Measurements from ENCODE around the genes HLA-DMA, HLA-DOA, COL11A2, HSD17B8 and RING1.

- PRO-cap: bidirectional peak, plus-strand start at chr6:32894314, minus-strand start at chr6:32894107; bidirectional peak, plus-strand start at chr6:32894462, minus-strand start at chr6:32894378; bidirectional peak, plus-strand start at chr6:32894788, minus-strand start at chr6:32894683
- RAMPAGE, long total RNA, 2 experiments: start-site peak on the plus strand in 2 of 2 experiments, at chr6:32894750-32894761 at its widest, 86 to 93 reads per replicate
Measured at GRCh38 chr6:32894026-32895088, 40.4 kb downstream of the PSMB9 start.

- PRO-cap: bidirectional peak, plus-strand start at chr6:32953265, minus-strand start at chr6:32953096
- RAMPAGE, long total RNA, 2 experiments: start-site peak on the minus strand in 2 of 2 experiments, at chr6:32953051-32953109 at its widest, 99 to 145 reads per replicate
Measured at GRCh38 chr6:32952463-32953499, at the start of gene HLA-DMA. Gene HLA-DMA (minus strand): TSS chr6:32953097.

DNA sequence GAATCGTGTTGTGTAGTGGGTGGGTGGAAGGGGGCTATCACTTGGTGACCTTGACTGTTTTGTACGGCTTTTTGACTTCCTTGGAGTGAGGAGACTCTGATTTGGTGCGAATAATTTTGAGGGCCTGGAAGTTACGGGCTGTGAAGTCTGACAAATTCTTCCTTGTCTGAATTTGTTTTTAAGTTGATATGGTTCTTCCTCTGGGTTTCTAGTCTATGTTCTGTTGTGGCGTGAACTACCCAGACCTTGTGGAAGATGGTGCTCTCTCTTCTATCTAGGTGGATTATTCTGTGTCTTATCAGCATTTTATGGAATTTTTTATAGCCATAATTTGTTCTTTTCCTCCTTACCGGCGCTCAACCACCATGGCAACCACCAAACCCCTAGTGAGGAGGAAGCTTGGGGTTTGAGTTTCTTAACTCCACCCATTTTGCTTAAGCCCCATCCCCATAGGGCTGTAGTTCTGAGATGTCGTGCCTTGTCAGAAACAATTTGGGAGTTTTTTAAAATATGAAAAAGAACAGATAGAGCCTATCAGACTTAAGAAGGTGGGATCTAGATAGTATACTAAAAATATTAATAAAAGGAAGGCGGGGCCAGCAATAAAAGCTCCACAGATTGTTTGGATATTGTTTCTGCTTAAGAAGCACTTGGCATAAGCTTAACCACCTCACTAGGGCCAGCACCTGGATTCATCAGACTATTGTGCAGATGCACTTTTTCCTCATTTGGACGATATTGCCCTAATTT lies 5.5 kb downstream of the BRD2 start:
- PRO-cap: unidirectional peak, minus-strand start at position 388 of the sequence
- RAMPAGE, long total RNA, 2 experiments: no peak in any of the 2 experiments

DNA sequence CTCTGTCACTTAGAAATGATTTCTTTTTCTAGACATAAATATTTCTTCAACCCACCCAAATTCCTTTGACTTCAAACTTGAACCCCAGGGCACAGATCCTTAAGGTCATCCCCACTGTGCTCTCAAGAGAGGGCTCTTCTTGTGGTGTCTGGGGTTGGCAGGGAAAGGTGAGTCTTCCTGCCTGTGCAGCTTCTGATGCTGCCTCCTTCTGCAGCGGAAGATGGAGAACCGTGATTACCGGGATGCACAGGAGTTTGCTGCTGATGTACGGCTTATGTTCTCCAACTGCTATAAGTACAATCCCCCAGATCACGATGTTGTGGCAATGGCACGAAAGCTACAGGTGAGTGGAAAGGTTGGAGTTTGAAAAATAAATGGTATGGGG lies 8.8 kb downstream of the BRD2 start:
- PRO-cap: no peak
- RAMPAGE, long total RNA, 2 experiments: no peak in any of the 2 experiments

GRCh38 chr6:32984726-32985157 lies 16.3 kb downstream of the BRD2 start:
- PRO-cap: no peak
- RAMPAGE, long total RNA, 2 experiments: no peak in any of the 2 experiments

- PRO-cap: unidirectional peak, minus-strand start at chr6:33009602
- RAMPAGE, long total RNA, 2 experiments: start-site peak on the minus strand in 1 of 2 experiments, at chr6:33009567-33009602 at its widest, 25 reads per replicate
Measured at GRCh38 chr6:33009065-33009918, at the start of gene HLA-DOA. Gene HLA-DOA (minus strand): TSS chr6:33009591.

GRCh38 chr6:33029298-33030251 lies 20.2 kb upstream of the HLA-DOA start:
- PRO-cap: bidirectional peak, plus-strand start at chr6:33029669, minus-strand start at chr6:33029514
- RAMPAGE, long total RNA, 2 experiments: no peak in any of the 2 experiments

DNA sequence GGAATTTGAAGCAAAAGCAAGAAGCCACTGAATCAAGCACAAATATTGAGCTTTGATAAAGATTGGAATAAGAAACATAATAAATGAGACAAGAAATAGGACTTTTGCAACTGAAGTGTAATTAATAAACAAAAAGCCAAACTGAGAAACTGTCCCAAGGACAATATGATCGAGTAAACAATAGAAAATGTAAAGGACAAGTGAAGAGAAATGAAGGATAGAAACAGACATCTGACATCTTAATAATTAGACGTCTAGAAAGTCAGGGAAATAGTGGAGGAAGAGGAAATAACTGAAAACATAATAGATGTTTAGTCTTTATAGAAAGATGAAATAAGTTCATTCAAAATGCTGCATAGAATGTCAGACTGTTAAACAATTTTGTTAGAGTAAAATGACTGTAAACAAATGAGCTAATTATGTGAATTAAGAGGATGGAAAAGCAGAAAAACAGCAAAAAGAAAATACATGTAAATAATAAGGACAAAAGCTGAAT lies 14.2 kb downstream of the HLA-DPB1 start:
- PRO-cap: no peak
- RAMPAGE, long total RNA, 2 experiments: no peak in any of the 2 experiments

- PRO-cap: no peak
- RAMPAGE, long total RNA, 2 experiments: no peak in any of the 2 experiments
Measured at GRCh38 chr6:33116870-33117173, 41.0 kb downstream of the HLA-DPB1 start.

- PRO-cap: no peak
- RAMPAGE, long total RNA, 2 experiments: no peak in any of the 2 experiments
Measured at GRCh38 chr6:33162093-33162300, 30.3 kb downstream of the COL11A2 start.

DNA sequence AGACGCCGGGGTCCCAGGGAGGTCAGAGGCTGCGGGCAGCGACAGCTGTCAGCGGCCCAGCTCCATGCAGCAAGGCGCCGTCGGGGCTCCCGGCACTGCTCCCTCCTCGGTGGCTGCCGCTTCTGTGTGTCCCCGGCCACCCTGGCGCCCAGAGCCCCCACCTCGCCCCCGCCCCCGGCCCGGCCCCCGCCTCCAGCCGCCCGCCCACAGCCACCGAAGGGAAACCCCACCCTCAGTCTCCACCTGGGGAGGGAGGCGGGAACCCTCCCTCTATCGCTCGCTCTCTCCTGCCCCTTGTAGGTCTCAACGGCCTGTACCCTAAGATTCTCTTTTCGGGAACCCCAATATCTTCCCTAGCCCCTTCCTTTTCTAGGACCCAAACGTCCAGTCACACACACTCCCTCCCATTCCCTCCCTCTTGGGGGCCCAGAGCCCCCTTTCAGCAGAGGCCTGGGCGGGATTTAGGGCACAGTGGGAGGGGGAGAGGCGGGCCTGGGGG lies at the start of gene COL11A2:
TSS of gene COL11A2 (minus strand) at position 128 of the 499 bp plus-strand sequence.
- PRO-cap: unidirectional peak, minus-strand start at position 124 of the sequence
- RAMPAGE, long total RNA, 2 experiments: no peak in any of the 2 experiments

DNA sequence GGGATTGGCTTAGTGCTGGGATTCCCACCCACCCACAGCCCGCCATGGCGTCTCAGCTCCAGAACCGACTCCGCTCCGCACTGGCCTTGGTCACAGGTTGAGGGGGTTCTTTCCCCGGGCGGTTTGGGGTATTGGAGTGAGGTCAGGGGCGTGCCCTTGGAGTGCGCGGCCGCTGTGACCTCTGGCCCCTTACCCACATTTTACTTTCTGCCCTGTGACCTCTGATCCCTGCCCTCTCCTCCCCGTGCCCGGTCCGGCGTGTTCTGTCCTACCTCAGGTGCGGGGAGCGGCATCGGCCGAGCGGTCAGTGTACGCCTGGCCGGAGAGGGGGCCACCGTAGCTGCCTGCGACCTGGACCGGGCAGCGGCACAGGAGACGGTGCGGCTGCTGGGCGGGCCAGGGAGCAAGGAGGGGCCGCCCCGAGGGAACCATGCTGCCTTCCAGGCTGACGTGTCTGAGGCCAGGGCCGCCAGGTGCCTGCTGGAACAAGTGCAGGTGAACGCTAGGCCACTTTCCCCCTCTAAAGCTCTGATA lies at the start of gene HSD17B8:
TSS of gene HSD17B8 (plus strand) at position 31 of the 534 bp plus-strand sequence.
- PRO-cap: unidirectional peak, plus-strand start at position 42 of the sequence
- RAMPAGE, long total RNA, 2 experiments: start-site peak on the plus strand in 2 of 2 experiments, centred at positions 34 to 37 of the sequence, 87 to 330 reads per replicate

DNA sequence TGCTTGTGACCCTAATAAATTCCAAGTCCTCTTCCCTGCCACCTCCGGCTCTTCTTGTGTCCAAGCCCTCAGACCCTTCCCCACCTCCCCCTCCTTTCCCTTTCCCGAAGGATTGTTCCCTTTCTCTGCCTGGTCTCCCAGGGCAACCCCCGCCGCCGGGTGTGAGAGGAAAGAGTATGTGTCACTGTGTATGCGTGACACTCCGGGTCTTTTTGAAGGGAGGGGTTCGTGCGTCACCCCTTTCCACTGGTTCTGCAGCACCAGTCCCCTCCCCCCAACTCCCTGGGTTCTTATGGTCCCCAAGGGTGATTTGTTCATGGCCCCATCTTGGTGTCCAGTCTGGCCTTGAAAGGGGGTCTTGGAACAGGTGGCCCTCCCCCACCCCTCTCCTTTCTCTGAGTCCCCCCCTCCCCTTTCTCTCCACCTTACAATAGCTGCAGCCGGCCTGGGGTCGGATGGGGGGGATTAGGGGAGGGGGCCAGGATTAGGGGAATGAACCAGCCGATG lies 1.5 kb upstream of the RING1 start:
- PRO-cap: no peak
- RAMPAGE, long total RNA, 2 experiments: no peak in any of the 2 experiments

GRCh38 chr6:33208312-33209066 lies at the start of gene RING1:
Gene RING1 (plus strand): TSS chr6:33208500.
- PRO-cap: bidirectional peak, plus-strand start at chr6:33208500, minus-strand start at chr6:33208438
- RAMPAGE, long total RNA, 2 experiments: start-site peak on the plus strand in 2 of 2 experiments, at chr6:33208513-33208517 at its widest, 29 to 68 reads per replicate

DNA sequence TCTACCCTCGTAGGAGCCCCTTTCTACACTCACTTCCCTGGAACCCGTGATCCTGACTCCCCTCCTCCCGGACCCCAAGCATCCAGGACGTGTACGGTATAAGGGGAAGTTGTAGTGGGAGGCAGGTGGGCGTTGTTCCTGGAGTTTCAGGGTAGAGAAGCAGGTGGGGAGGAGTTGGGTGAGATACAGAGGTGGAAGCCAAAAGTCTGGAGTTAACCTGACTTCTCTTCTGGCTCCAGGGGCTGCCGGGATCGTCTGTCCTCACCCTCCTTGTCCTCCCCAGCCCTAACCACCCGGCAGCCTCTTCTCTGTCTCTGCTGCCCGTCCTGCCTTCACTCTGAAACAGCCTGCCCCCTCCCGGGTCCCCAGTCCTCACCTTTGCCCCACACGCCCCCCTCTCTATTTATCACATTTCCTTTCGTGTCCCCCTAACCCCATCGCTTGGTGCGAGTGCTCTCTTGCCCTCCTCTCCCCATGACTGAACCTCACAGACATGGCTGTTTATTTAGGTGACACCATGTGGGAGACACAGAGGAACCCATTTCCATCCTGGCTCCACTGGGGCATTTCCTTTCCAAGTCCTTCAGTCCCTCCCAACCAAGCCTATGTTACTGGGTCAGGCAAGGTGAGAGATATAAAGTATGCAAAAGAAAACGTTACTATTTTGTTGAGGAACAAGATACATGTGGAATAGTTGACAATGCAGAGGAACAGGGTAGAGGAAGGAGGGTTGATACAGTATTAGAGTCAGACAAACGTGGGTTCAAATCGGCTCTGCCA lies 5.7 kb downstream of the RING1 start:
- PRO-cap: no peak
- RAMPAGE, long total RNA, 2 experiments: no peak in any of the 2 experiments

DNA sequence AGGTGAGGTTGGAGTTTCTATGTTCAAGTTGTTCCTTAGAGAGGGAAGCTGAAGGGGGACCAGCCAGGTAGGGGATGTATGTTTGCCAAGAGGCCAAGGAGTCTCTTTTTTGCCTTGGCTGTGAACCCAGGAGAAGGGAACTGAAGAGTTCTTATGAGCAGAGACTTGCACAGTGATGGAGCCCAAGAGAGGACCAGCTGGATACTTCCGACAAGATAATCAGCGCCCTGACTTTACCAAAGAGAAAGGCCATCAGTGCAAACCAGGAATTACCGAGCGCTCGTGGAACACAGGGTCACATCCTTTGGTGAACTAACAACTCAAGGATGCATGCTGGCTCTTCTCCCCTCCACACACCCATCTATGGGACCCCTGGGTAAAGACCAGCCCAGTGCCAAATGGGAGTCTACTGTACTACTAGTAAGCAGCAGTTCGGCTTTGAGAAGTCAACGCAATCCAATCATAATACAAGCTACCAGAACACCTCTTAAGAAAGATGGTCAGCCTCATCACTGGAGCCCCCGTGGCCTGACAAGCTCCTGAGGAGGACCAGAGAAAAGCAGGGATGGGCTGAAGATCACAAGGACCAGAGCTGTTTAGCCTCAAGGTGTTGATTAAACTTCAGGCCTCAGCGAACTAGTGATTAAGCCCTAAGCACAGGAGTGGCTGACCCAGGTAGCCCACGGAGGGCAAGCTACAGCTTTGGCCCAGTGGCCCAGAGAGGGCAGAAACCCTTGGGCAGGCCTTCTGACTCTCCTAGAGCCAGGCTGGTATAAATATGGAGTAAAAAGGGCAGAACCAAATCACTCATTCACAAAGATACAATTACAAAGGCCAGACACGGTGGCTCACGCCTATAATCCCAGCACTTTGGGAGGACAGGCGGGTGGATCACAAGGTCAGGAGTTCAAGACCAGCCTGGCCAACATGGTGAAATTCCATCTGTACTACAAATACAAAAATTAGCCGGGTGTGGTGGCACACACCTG lies 5.5 kb downstream of the B3GALT4 start:
- PRO-cap: no peak
- RAMPAGE, long total RNA, 2 experiments: no peak in any of the 2 experiments

DNA sequence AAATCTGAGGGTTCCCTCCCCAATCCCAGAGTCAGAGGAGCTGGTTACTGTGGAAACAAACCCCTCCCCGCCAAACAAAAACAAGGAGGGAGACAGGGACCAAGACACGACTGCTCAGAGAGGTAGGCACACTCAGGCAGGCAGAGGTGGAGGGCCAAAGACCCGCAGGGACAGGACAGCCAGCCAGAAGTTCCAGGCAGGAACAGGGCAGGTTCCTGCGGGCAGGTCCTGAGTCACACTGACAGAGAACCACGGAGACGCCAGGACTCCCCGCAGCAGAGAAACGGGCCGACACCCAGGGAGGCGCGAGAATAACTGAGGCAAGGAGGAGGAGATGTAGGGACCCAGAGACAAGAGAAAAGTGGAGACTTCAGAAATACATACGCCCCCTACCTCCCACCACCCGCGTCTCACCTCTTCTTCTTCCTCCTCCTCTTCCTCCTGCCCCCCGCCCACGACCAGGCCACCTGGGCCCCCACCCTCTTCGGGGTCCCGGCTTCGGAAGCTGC lies 647 bp downstream of the RGL2 start:
- PRO-cap: bidirectional peak, plus-strand start at position 129 of the sequence, minus-strand start outside the sequence; bidirectional peak, plus-strand start at position 236 of the sequence, minus-strand start at position 240 of the sequence
- RAMPAGE, long total RNA, 2 experiments: no peak in any of the 2 experiments

DNA sequence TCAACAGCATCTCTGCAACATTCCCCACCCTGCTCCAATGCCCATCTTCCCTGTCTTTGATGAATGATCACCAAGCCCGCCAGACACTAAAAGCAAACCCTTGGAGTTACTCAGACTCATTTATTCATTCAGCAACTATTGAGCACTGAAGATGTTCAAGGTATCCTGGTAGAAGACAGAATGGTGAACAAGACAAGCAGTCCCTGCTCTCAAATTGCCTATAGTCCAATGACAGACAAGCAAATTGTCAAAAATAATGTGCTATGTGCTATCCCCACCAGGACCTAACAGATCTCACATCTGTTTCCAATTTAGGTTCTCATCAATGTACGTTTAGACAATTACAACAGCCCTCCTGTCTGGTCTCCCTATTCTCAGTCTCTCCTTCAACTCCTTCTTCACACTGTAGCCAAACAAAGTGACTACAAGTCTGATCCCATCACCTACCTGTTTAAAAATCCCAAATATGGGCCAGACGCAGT lies 7.5 kb upstream of the RGL2 start:
- PRO-cap: no peak
- RAMPAGE, long total RNA, 2 experiments: no peak in any of the 2 experiments

GRCh38 chr6:33313668-33313726 lies 381 bp downstream of the TAPBP start:
- PRO-cap: no peak
- RAMPAGE, long total RNA, 2 experiments: no peak in any of the 2 experiments

DNA sequence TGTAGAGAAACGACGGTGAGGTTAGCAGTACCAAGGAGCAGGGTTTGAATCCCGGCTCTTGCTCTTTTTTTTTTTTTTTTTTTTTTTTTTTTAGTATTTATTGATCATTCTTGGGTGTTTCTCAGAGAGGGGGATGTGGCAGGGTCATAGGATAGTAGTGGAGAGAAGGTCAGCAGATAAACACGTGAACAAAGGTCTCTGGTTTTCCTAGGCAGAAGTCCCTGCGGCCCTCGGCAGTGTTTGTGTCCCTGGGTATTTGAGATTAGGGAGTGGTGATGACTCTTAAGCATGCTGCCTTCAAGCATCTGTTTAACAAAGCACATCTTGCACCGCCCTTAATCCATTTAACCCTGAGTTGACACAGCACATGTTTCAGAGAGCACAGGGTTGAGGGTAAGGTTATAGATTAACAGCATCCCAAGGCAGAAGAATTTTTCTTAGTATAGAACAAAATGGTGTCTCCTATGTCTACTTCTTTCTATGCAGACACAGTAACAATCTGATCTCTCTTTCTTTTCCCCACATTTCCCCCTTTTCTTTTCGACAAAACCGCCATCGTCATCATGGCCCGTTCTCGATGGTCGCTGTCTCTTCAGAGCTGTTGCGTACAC lies 28.3 kb upstream of the SMIM40 start:
- PRO-cap: no peak
- RAMPAGE, long total RNA, 2 experiments: no peak in any of the 2 experiments